Measurements from ENCODE around the genes OTX2 and DAAM1.

GRCh38 chr14:55333577-55334569, 62.7 kb downstream of the FBXO34 start:
- RRBS, result no CpG with 5 or more reads among the region's 6 CpGs

DNA sequence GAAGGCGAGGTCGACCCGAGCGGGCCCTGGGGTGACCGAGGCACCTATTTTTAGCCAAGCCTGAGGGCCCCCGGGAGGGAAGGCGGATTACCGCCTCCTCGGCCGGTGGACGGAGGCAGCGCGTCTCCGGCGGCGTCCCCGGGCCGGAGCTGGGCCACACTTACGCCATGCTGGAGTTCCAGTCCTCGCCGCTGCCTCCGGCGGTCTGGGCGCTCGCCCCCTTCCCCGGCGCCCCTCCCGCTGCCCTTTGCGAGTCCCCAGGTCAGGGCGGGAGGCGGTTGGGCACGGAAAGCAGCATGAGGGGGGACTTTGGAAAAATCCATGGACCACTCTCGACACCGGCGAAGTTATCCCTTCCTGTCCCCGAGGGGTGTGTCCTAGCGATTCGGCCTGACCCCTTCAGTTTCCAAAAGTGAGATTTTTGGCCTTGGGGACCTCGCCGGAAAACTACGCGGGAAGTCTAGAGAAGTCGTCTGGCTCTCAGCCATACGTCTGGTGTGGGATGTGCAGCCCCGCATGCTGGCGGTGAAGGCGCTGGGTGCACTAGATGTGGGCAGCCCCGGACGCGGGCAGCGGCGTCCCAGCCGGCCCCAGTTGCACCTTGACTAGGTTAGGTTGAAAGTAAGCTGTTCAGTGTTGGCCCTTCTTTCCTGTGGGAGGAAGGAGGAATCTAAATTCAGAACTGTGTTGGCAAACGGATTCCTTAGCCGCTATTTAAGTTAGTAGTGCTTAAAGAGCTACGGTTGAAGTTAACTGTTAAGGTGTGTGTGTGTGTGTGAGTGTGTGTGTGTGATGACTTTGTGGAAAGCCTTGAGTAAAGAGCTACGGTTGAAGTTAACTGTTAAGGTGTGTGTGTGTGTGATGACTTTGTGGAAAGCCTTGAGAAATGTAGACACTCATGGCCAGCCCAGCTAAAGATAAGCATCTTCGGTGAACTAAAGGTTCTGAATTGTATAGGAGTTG, 956 bp downstream of the KTN1 start:
- RRBS, result 1% methylated on average over 10 of the region's 58 CpGs

GRCh38 chr14:55627625-55628358, 47.8 kb downstream of the KTN1 start:
- RRBS, result no CpG with 5 or more reads among the region's 6 CpGs

- RRBS, result no CpG with 5 or more reads among the region's 3 CpGs
Observed at GRCh38 chr14:55796486-55797016, 216.5 kb downstream of the KTN1 start.

DNA sequence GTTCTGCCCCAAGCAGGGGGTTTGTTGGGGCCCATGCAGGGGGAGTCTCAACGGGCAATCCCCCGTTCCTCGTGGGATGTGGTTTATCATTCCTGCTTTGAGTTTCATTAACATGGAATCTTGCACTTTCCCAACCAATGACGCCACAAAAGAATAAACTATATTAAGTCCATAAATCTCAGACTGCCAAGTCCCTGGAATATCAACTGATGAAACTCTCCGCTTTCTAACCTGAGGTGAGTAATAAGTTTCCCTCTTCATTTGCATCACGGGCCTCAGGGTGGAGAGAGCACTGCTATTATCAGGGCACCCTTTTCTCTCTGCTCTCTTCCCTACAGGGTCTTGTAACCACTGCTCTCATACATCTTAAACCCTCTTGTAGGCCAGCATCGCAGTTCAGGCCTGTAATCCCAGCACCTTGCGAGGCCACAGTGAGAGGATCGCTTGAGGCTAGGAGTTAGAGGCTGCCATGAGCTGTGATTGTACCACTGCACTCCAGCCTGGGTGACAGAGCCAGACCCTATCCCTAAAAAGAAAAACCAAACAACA, 112.5 kb upstream of the PELI2 start:
- RRBS, result no CpG with 5 or more reads among the region's 9 CpGs

- RRBS, result no CpG with 5 or more reads among the region's 7 CpGs
Observed at GRCh38 chr14:56125179-56125887, 7.1 kb downstream of the PELI2 start.

DNA sequence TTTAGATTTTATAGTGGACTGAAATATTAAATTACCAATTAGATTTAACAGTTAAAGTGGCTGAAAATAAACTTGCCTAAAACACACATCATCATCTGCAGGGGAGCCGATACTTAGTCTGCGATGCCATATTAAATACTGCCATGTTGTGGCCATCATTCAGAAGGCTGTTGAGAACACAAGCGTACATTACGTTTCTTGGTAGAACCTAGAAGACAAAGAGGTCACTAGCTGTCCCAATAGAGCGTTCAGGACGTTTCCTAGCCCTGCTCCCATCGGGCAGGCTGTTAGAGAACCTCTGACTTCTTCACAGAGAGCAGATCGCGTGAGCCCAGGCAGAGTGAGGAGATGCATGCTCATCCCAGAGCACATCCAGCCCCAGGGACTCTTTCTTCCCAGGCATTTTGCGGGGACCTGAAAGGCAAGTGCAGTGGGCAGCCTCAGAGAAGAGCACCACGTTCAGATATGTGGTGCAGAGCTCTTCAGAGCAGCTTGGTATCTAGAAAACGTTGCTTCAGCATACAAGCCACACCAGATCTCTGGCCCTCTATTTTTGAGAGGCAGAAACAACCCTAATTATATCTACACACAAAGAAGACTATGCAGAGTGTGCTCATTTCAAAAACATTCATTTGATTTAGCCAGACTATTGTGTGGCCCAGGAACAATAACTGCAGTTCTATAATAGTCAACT, 153.4 kb downstream of the PELI2 start:
- RRBS, result no CpG with 5 or more reads among the region's 12 CpGs

- RRBS, result no CpG with 5 or more reads among the region's 12 CpGs
Observed at GRCh38 chr14:56805416-56805894, 4.8 kb downstream of the OTX2 start.

- RRBS, result no CpG with 5 or more reads among the region's 14 CpGs
Observed at GRCh38 chr14:56810328-56810837, at the start of gene OTX2. Gene OTX2 (minus strand): TSS chr14:56810479.

DNA sequence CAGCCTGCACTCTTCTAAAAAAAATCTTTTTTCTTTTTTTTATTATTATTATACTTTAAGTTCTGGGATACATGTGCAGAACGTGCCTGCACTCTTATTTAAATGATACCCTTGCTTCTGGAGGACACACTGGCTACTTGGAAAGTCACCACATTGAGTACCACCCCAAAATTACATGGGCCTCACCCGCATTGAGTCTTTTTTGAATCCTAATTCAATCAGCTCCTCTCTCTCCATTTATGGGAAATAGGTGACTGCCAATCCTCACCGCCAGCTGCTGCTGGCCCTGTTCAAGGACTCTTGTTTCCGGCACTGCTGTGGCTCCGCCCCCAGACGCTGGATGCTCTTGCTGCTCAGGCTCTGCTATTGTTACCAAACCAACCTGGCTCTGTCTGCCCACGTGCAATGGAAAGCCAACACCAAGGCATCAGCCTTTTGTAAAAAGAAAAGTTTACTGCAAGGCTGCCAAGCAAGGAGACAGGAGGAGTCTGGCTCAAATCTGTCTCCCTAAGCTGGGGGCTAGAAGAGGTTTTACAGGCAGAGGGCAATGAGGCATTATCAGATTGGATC, 116.9 kb upstream of the SLC35F4 start:
- RRBS, result no CpG with 5 or more reads among the region's 7 CpGs

- RRBS, result no CpG with 5 or more reads among the region's 1 CpG
Observed at GRCh38 chr14:58288851-58289558, 9.3 kb upstream of the ARID4A start.

GRCh38 chr14:58347297-58348132, 48.2 kb upstream of the TOMM20L start:
- RRBS, result no CpG with 5 or more reads among the region's 9 CpGs

- RRBS, result no CpG with 5 or more reads among the region's 5 CpGs
Observed at GRCh38 chr14:58364068-58365137, 31.3 kb upstream of the TOMM20L start.

DNA sequence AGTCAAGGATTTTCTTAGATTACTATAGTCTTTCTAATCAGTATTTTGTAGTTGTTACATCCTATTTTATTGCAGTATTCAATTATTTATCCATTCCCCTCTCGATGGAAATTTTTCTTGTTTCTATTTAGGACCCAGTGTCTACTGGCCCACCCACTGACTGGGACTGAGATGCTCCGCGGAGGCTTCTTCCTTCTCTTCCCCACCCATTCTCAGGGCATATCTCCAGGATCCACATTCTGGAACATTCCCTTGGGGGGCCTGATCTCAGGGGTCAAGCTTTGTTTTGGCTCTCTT, 21.9 kb downstream of the DACT1 start:
- RRBS, result no CpG with 5 or more reads among the region's 3 CpGs

DNA sequence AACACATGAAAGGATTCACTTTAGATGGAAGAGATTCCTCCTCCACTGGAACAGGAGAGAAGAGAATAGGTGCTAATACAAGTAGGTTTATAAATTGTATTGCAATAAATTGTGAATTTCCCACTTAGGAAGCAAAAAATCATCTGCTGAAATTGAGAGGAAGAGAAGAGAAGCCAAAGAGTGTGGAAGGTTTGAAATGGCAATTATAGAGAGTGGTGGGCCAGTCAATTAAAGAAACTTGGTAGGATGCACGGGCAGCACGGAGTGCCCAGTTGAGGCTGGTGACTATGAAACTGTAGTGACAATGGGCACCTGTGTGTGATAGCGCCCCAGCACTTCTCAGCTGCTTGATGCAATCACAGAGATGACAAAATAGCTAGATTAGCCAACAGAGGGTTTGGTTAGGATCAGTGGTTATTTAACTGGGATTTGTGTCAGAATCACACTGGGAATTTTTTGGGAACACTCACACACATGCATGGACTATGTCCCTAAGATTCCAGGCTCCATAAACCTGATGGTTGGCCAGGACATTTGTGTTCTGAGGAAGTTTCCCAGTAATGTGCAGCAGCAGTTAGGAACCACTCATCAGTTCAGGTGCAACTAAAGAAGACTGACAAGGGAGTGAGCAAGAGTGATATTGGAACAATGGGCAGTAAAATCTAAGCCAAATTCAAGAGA, 51.3 kb upstream of the DAAM1 start:
- RRBS, result no CpG with 5 or more reads among the region's 3 CpGs

DNA sequence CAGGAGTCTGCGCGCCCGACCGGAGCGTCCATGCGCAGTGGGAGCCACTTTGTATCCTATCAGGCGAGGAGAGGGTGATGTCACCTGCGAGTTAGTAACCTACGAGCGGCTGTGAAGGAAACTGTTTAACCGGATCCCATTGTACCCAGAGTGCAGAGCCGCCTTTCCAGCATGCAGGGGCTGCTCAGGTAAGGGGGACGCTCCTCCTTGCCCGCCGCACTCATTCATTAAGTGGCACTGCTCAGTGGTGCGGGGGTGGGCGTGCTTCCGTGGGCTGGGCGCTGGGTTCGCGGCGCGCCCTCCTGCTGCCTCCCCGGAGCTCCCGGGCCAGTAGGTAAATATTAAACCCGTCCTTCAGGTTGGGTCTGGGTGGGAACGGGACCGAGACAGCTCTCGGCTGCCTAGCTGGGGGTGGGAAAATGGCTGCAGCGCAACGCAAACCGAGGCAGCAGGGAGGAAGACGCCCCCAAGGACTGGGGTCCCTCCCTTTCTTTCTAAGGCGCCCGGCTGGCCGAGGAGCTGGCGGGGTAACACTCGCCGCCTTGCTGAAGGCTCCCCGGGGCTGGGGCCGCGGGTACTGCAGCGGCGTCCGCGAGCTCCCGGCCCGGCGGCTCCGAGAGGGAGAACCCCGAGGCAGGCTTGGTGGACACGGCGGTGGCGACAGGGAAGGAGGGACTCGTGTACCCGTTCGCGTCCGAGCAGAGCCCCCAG, at the start of gene DAAM1:
TSS of gene DAAM1 (plus strand) at position 87 of the 711 bp plus-strand sequence.
- RRBS, result 2% methylated on average over 19 of the region's 59 CpGs

GRCh38 chr14:59215301-59215671, 26.8 kb downstream of the DAAM1 start:
- RRBS, result no CpG with 5 or more reads among the region's 6 CpGs

- RRBS, result no CpG with 5 or more reads among the region's 3 CpGs
Observed at GRCh38 chr14:59356858-59357292, 108.3 kb downstream of the GPR135 start.

All from Jurkat, Clone E6-1 (cell line).